OVCAR3 (cell line): ENCODE measurements around the genes RPP38 and PTER.

- RRBS: 4% methylated on average over 48 of the region's 96 CpGs
Measured at GRCh38 chr10:15096793-15097820, at the start of gene RPP38. RPP38 (plus strand) TSS chr10:15097355.

GRCh38 chr10:15237198-15237816 is 68.8 kb upstream of the NMT2 start:
- RRBS: no CpG with 5 or more reads among the region's 10 CpGs

GRCh38 chr10:15245854-15246471 is 77.5 kb upstream of the NMT2 start:
- RRBS: no CpG with 5 or more reads among the region's 6 CpGs

DNA sequence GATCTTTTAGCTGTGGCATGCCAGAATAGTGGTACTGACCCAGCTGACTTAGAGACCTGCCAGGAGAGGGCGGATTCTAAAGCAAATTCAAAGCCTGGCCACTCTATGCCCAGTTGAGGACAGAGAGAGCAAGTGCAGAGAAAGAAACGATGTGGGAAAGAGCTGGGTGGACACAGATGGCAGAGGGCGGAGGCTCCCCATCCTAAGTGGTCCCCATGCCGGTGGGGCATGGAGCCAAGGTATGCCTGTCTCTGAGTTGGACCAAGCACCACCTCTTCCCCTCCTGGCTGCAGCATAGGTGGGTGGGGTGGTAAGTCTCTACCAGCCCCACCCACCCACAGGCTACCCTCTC is 85.5 kb upstream of the NMT2 start:
- RRBS: no CpG with 5 or more reads among the region's 4 CpGs

DNA sequence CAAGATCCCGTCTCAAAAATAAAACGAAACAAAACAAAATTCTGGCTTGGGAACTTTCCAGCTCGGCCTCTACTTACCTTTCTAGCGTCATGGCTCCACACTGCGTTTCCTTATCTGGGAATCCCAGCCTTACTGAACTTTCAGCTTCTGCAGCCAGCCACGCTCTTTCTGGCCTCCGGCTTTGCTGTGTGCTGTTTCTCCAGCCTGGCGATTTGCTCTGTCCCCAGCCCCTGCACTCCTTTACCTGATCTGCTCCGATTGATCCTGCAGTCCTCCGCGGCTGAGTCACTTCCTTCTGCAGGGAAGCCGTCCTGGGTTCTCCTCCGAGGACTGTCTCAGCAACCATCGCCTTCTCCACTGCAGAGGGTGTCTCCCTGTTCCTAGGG is 71.0 kb upstream of the FAM171A1 start:
- RRBS: no CpG with 5 or more reads among the region's 14 CpGs

GRCh38 chr10:15468829-15469132 is 97.7 kb upstream of the FAM171A1 start:
- RRBS: no CpG with 5 or more reads among the region's 3 CpGs

GRCh38 chr10:15539467-15539736 is 168.3 kb upstream of the FAM171A1 start:
- RRBS: no CpG with 5 or more reads among the region's 1 CpG

GRCh38 chr10:15738124-15738729 is 18.5 kb upstream of the ITGA8 start:
- RRBS: no CpG with 5 or more reads among the region's 6 CpGs

DNA sequence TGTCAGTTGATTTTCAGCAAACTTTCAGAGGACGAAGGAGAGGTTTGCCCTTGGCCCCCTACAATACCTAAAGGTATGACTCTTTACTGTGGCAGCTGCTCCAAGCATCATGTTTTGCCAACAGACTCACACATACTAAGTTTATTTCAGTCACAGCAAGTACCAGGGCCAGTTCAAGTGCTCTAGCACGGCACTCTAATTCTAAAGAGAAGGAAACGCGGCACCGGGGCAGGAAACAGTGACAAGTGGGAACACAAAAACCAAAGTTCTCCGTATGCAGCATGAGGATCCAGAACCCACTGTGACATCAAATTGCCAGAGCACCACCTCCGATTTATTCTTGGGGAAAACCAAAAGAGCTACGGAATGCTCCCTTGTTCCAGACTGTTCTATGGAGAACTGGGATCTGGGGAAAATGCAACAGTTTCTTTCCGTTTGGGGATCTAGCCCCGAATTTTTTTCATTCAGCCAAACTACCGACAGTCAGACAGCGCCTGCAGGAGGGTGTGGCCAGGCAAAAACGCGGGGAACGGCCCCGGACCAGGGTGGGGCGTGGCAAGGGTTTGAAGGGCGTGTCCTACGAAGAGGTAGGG is 430 bp upstream of the PTER start:
- RRBS: no CpG with 5 or more reads among the region's 19 CpGs

GRCh38 chr10:16436877-16437843 is at the start of gene PTER:
PTER (plus strand) TSS chr10:16437010.
- RRBS: 6% methylated on average over 15 of the region's 45 CpGs

DNA sequence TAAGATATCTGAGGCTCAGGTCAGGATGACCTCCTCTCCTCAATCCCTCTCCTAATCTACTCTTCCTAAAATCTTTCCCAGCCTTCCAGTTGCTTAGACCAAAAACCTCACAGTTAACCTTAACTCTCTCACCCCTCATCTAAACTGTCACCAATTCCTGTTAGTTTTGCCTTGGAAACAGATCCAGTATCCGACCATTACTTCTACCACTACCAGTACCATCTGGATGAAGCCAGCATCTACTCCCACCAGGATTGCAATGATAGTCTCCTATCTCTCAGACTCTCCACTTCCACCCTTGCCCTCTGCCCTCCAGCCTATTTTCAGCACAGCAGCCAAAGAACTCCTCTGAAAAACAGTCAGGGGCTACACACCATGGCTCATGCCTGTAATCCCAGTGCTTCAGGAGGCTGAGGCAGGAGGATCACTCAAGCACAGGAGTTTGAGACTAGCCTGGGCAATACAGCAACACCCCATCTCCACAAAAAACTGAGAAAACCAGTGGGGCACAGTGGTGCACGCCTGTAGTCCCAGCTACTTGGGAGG is 69.8 kb downstream of the RSU1 start:
- RRBS: no CpG with 5 or more reads among the region's 2 CpGs

DNA sequence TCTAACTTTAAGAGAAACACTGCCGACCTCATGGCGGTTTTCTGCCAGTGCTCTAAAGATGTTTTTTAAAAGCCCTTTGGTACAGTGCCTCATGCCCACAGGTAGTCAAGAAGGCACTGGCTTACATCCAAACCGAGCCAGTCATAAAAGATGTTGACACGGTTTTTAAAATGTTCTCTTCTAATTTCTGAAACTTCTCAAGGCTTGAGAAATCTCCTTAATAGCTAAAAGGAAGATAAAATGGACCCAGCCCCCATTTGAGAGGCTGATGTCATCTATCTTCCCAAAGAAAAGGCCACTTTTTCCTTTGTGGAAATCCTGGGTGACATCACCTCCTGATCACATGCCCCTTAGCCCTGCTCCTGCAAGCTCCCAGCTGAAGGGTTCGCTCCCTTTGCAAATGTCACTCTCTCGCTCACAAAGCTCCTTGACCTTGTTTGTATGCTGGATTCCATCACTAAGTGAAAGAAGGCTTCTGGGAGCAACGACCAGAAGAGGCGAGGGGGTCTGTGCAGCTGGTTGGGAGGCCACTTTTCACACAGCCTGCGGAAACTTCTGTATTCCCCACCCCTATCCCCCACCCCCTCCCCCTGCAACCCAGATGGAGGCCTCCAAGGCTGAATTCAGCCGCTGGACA is 122.9 kb downstream of the CUBN start:
- RRBS: no CpG with 5 or more reads among the region's 10 CpGs

GRCh38 chr10:17009017-17009895 is 120.4 kb downstream of the CUBN start:
- RRBS: no CpG with 5 or more reads among the region's 3 CpGs

- RRBS: no CpG with 5 or more reads among the region's 21 CpGs
Measured at GRCh38 chr10:17226622-17227921, 969 bp upstream of the VIM start.

GRCh38 chr10:17394481-17395005 is 59.9 kb downstream of the ST8SIA6 start:
- RRBS: no CpG with 5 or more reads among the region's 3 CpGs

- RRBS: no CpG with 5 or more reads among the region's 6 CpGs
Measured at GRCh38 chr10:17425662-17426301, 28.6 kb downstream of the ST8SIA6 start.

DNA sequence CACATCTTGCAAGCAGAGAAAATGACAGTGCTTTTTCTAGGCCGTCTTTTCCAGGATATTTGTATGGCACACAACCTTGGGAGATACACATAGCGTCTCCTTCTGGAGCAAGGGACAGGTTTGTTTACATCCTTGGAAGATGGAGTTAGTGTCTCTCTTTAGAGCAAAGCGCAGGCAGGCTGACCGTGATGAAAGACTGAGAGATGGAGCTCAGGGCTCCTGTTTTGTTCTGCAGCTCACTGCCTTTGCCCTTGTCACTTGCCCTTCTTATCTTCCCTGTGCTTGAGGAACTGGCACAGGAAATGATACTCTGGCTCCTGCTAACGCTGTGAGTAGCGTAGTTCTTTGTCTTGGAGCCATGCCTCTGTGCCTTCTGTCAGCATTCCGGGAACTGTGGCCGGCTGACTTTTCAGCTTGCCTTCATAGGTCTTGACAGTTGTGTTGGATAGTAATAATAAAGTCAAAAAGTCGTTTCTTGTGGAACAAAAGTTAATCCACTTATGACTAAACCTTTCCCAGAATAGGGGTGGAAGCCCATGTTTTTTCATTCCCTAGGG is 16.9 kb upstream of the TMEM236 start:
- RRBS: no CpG with 5 or more reads among the region's 9 CpGs

DNA sequence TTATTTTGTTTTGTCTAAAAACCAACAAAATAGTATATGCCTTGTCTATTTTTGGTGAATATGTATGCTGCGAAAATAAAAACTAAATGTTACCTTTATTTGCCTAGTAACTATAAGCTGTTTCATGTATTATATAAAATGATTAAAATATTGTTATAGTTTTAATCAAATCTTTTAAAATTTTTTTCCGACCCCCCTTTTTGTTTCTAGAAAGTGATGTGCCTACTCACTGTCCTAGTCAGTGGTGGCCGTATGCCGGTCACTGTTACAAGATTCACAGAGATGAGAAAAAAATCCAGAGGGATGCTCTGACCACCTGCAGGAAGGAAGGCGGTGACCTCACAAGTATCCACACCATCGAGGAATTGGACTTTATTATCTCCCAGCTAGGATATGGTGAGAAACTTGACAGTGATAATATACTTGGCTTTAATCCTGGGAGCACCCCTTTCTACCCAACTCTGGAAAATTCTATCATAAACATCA is 40.3 kb downstream of the MRC1 start:
- RRBS: no CpG with 5 or more reads among the region's 6 CpGs

DNA sequence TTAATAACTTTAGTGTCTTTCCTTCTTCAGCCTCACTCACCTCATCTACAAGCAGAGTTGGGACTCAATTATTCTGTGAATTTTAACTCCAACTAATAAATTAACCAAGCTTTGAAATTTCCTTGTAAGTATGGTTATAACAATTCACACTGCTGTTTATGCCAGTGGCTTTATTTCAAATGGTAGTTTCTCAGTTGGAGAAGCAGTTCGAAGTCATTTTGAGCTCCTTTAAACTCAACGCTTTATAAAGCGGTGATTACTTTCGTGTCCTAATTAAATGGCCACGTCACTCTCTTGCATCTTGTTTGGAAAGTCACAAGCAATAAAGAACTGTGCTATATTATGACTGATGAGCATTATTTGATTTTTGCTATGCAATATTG is 251.5 kb downstream of the NSUN6 start:
- RRBS: no CpG with 5 or more reads among the region's 5 CpGs

DNA sequence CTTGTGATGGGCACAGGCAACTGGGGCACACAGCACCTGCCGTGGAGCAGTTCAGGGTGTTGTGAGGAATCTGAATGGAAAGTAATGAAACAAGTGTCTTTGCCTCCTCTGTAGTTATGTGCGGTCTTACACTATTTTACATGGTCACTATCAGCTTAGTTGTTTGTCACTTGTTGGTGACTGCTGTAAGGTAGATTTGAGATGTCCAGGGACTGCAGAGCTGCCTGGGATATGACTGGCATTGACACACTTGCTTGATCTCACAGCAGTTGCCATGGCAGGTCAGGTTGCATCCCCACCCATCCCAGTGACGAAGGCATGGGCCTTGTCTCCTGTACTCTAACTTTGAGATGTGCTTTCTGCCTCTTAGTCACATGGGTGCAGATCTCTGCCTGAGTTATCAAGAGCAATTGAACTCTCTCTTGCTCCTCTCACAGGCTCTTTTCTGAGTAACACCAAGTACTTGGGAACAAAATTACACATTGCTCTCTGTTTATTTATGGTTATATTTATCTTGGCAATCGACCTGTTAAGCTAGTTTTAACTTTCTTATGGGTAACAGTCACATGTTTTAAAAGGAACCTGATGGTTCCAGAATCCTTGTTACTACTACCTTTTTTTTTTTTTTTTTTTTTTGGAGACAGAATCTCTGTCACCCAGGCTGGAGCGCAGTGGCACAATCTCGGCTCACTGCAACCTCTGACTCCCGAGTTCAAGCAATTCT is 237.4 kb downstream of the NSUN6 start:
- RRBS: no CpG with 5 or more reads among the region's 7 CpGs